ENCODE data around the genes POLDIP2, SEBOX and RSKR.

DNA sequence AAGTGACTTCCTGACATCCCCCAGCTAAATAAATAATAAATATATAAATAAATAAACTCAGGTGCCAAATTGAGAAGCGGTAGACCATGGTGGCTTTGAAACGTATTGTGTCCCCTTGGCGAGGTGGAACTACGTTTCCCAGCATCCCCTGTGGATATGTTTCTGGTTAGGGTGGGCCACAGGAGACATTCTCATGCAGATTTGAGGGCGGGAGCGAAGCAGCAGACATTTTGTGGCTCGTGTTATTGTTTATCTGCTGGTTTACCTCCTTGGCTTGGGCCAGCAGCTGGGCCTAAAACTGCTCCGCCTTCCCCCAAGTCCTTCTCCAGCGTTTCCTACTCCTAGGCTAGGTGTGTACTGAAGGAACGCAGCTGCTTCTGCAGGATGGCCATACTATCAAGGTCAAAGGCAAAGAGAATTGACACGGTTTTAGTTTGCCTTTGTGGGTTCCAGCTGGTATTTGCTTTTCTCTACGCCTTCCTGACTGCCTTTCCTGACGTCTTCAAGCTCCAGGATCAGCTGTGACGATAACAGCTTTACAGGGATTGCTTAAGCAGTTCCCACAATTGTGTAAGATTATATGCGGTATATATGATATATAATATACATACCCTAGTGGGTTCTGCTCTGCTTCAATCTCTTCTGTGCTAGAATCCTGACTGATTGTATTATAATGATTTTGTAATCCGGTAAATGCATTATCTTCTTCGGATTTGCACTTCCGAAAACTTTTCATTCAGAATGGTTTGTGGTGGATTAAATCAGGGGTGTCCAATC is 17.2 kb upstream of the WSB1 start:
- RRBS, 2 experiments = no CpG with 5 or more reads among the region's 18 CpGs

DNA sequence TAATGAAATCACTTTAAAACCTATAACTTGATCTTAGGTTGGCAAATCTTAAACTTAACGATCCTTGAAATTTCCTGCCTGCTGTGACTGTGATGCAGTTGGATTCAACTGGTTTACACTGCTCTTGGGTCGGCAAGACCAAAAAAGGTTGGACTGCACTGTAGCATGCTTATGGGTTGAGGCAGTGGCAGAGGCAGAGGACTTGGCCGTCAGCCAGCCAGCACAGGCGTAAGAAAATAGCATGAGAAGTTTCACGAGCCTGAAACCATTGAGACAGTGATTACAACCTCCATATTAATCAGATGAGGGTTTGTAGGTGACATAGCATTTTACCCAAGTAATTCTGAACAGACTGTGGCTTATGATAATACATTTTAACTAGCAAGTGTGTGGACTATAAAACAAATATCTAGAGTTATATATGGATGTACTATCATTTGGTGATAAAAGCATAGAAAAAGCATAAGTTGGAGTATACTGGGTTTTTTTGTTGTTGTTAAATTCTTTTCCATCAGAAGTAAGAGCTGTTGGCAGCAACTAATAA is 21.5 kb downstream of the WSB1 start:
- RRBS, 2 experiments = no CpG with 5 or more reads among the region's 5 CpGs

- RRBS, 2 experiments = no CpG with 5 or more reads among the region's 11 CpGs
Observed at GRCh38 chr17:27473433-27474639, 17.6 kb downstream of the KSR1 start.

GRCh38 chr17:27502498-27503102 is 46.4 kb downstream of the KSR1 start:
- RRBS, 2 experiments = no CpG with 5 or more reads among the region's 12 CpGs

- RRBS, 2 experiments = 2 to 3% methylated on average over 5 of the region's 18 CpGs
Observed at GRCh38 chr17:27805279-27805956, 5.1 kb upstream of the NOS2 start.

GRCh38 chr17:27811872-27812155 is 11.5 kb upstream of the NOS2 start:
- RRBS, 2 experiments = no CpG with 5 or more reads among the region's 4 CpGs

- RRBS, 2 experiments = no CpG with 5 or more reads among the region's 12 CpGs
Observed at GRCh38 chr17:28326089-28326854, 7.3 kb downstream of the TMEM97 start.

DNA sequence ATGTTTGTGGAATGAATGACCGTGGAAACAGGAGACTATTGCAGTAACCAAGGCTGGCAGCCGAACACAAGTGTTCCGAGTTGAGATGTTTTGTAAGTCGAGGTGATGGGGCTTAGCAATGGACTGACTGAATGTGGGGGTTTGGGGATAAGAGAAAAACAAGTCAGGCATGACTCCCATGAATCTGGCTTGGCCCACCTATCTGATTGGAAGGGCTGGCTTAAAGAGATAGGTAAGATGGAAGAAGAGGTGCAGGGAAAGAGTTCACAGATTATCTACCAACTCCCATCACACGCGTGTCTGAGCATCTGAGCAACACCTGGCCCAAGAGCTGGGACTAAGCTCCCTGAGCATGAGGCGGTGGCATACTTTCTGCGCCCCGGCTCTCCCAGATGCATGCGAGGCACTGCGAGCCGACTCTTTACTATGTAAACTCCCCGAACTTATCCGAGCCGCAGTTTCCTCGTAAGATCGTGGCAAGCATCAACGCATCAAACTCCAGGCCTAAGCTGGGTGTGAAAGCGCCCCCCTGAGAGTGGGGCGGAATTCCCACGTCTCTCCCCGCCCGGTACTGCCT is 496 bp downstream of the IFT20 start:
- RRBS, 2 experiments = 0 to 4% methylated on average over 1 of the region's 23 CpGs

GRCh38 chr17:28335906-28337033 is 709 bp downstream of the TNFAIP1 start:
- RRBS, 2 experiments = 2% methylated on average over 11 of the region's 38 CpGs

DNA sequence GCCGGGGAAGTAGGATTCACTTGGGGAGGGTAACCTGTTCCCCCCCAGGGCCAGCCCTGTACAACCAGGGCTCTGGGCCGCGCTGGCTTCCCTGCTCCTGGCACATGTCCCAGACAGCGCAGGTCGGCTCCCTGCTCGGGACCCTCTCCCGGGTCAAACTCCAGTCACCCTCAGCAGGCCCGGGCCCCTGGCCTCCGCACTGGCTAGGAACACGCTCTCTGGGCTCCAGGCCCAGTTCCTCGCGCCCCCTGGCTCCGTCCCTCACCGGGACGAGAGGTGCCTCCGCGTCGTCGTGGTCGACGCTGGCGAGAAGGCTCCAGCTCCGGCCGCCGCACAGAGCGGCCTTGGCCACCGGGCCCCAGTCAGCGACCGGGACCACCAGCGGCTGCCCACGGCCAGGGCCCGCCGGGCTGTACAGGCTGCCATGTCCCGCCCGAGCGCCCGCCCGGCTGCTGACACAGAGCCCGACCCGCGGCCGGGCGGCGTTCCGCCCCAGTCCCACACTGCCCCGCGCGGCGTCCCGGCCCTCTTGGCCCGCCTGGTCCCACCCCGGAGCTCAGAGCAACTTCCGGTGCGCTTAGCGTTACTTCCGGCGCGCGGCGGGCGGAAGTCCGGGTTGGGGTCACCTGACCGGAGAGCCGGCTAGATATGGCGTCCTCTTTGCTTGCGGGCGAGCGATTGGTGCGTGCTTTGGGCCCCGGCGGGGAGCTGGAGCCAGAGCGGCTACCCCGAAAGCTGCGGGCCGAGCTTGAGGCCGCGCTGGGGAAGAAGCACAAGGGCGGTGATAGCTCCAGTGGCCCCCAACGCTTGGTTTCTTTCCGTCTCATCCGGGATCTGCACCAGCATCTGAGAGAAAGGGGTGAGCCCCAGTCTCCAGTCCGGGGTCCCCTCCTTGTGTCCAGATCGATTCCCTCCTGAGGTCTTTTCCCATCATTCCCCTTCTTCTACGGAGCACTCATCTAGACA is at the start of gene POLDIP2:
TSS of gene POLDIP2 (minus strand) at position 505 of the 966 bp plus-strand sequence.
- RRBS, 2 experiments = 1 to 2% methylated on average over 39 of the region's 84 CpGs

DNA sequence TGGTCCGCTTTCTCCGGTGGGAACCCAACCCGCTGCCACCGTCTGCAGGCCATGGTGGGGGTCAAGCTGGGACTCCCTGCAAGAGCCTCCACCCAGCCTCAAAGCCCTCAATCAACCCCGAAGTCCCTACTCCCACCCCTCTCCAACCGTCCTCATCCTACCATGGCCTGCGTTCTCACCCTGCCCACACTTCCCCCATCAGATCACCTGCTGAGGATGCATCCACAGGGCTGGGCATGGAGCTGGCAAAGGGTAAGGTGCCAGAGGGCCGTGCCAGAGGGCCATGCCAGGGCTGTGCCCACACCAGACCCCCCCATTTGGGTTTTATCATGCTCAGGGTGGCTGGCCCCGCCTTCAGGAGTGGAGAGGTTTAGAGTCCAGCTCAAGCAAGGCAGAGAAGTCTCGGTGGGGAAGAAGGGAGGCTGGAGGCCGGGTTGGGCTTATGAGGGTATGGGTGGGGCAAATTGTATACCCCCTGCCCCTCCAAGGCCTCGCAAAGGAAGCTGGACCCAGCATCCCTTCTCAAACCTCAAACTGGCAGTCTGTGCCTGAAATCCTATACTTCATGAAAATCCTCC is at the start of gene SEBOX:
TSS of gene SEBOX (minus strand) at position 286 of the 578 bp plus-strand sequence.
- RRBS, 2 experiments = no CpG with 5 or more reads among the region's 12 CpGs

- RRBS, 2 experiments = no CpG with 5 or more reads among the region's 37 CpGs
Observed at GRCh38 chr17:28384986-28385531, 13.6 kb downstream of the SARM1 start.

DNA sequence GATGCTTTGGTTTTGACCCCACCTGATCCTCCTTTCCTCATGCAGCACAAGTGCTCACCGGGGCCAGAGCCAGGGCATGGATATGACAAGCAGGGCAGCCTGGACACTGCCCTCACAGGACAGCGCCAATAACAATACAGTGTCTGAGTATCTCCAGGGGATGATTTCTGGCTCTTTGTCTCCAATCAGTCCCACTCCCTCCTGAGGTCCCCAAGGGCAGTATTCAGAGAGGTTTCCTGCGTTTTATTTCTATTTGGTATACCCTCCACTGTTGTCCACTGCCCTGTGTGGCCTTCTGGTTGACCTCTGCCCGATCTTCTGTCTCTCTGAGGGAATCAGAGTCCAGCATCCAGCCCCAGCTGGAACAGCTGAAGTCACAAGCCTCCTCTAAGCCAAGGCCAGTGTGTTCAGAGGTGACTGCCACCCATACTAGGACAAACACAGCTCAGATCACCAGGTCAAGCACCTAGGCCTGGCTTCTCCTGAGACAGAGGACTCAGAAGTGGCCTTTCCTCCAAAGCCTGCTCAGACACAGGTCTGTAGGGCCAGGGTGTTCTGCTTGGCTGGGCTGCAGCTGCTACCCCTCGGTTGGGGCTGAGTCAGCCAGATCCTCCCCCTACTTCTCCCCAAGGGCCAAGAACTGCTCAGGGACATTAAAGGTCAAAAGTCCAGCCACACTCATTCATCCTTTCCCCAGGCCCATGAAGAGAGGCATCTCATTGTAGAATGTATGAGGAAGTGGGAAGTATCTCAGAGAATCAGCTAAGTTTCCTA is 7.8 kb downstream of the SLC46A1 start:
- RRBS, 2 experiments = no CpG with 5 or more reads among the region's 5 CpGs

DNA sequence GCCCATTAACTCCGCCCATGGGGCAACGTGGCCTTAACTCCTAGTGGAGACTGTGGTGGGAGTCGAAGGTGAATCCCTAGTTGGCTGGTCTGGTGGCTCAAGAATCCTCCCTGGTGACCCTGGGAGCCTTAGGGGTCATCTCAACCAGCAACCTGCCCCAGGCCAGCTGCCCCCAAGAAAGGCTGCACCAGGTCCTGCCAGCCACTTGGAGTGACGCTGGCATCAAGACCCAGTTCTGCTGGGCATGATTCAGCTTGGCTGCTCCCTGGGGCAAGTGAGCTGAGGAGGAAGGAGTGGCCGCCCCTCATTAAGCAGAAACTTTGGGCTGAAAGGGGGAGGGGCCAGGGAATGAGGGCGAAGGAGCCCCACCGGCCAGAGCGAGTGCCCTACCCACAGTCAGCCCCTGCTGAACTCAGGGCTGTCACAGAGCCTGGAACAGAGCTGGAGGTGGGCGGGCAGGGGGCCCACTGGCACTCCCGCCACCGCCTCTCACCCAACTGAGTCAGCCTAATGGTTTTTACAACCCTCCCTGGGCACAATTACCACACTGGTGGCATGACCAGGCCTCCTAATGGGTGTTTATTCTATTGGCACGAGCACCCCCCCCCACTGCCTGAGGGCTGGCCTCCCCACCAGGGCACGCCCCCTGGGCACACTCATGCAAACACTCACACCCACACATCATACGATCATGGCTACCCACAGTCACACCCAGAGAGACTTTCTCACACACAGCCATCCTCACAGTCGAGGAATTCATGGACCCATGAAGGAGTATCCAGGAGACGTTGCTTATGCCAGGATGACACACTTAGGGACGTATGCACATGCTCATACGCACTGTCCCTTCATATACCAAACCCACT is 19.3 kb downstream of the UNC119 start:
- RRBS, 2 experiments = no CpG with 5 or more reads among the region's 18 CpGs

DNA sequence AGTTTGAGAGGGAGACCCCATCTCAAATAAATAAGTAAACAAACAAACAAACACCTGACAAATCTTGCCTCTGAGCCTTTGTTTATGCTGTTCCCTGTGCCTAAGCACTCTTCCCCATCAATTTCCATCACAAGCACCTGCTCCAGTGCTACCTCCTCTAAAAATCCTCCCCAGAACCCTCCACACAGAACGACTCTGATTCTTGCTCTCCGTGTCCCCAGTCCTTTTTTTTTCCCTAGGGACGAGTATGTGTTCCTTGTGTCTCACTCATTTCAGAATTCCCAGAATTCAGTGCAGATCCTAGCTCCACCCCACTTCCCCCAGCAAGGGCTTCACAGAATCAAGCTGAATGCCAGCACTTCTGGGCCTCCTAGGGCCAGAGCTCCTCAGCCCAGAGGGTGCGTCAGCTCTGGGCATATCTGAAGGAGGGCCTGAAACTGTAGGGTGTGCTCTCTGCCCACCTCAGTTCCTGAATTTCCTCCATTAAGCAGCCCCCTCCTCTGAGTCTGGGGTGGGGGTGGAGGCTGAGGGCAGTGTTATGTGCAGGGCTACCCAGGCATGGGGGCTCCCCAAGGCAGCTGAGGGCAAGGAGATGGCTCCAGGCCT is 6.7 kb downstream of the UNC119 start:
- RRBS, 2 experiments = no CpG with 5 or more reads among the region's 4 CpGs

DNA sequence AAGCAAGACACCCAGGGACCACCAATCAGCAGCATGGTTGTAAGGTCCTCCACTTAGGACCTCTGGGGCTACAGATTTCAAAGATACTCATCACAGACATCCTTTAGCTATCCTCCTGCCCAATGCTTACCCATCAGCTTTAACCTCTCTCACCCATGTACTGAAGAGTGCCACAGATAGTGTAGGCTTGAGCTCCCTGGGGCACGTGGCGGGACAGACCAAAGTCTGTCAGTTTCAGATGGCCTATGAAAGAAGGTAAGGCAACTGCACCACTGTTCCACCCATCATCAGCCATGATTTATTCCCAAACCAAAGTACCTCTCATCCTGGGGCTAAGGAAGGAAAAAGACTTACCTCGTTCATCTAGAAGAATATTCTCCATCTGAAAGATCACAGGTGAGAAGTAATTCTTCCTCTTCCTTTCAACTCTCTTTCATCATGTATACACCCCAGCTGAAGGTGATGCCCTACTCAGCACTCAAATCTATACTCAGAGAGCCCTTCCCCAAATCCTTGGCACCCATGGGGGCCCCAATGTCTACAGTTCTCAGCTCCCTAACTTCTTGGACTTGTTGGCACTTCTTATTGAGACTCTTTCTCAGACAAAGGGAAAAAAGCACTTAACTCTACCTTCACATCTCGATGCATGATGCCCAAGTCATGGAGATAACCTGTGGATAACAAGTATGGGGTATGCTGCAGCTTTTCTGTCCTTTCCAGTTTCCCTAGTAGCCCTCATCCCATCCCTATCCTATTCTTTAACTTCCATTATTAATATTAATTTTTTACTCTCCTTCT is 2.4 kb downstream of the RSKR start:
- RRBS, 2 experiments = no CpG with 5 or more reads among the region's 4 CpGs

DNA sequence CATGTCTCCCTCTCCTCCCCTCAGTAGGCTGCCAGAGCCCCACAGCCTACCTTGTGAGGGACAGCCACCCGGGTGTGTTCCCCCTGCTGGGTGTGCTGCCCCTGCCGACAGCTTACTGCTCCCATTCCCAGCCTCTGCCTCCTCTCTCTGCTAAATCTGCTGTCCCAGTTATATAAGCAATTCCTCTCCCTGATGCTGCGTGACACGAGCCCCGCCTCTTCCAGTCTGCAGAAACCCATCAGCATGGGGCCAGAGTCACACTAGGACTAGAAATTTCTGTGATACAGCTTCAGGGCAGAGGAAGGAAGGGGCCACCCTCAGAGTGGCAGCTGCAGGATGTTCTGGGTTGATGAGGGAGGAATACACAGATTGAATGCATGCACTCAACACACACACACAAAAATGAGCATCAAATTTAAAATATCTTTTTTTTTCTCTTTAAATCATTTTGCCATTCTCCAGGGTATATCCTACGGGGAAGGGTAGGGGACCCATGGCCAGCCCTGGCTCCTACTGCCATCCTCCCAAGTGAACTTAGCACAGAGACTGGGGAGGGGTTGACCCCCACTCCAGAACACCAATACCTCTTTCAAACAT is at the start of gene RSKR:
TSS of gene RSKR (minus strand) at position 149 of the 597 bp plus-strand sequence.
- RRBS, 2 experiments = no CpG with 5 or more reads among the region's 6 CpGs

- RRBS, 2 experiments = no CpG with 5 or more reads among the region's 8 CpGs
Observed at GRCh38 chr17:28626307-28627377, 12.7 kb upstream of the RSKR start.

GRCh38 chr17:28631595-28632142 is 13.3 kb downstream of the BLTP2 start:
- RRBS, 2 experiments = no CpG with 5 or more reads among the region's 6 CpGs

Data from bronchial epithelial cell (primary cell).